Transverse colon (tissue), 4 donors: Measurements from ENCODE around the gene TPRA1.

GRCh38 chr3:126357532-126357740 lies 228 bp upstream of the KLF15 start:
- PRO-cap, result bidirectional peak, plus-strand start at chr3:126357611, minus-strand start at chr3:126357451
- RAMPAGE, long total RNA, 4 experiments, result no peak in any of the 4 experiments

DNA sequence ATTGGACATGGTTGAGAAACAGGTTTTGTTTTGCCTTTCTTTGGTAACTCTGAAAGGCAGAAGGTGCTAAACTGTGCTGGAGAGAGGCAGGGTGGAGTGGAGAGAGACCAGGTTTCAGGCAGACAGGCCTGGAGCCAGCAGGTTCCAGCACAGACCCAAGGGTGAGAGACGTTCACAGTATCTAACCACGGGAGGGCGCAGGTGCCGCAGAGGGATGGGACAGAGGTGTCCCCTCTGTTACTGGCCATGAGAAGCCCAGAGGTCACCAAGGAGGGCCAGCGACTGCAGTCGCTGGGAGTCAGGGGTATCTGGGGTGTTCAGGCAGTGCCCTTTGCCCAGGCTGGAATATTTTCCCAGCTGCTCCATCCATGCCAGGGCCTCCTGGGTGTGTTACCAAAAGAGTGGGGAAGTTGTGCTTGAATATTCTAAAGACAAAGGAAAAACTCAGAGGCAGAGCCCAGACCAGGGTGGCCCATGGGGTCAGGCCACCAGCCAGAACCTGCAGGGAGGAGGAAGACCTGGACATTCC lies 15.7 kb upstream of the KLF15 start:
- PRO-cap, result no peak
- RAMPAGE, long total RNA, 4 experiments, result no peak in any of the 4 experiments

DNA sequence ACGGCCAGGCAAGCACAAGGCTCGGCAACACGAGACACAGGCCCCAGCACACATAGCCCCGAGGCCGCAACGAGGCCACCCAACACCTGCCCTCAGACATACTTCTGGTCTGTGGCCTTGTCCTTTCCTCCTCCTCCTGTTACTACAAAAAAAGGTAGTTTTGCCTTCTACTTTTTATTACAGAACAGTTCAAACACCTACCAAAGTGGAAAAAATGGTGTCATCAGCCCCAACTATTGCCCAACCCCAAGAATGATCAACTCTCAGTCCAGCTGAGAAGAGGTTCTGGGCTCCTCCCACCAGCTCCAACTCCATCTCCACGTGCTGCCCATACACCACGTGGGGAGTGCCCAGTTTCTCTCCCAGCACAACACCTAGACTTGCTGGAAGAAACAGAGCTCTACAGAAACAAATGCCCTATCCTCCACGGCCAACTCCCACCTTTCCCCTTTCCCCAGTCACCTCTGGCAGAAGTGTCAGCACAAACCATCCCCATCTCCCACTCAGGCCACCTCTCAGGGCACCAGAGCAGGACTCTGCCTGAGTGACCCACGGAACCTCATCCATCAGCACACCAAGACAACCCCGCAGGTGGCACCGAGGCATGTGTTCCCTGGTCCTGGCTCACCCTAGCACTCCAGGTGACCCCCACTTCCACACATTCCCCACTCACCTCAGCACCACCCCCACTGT lies 7.4 kb downstream of the ZXDC start:
- PRO-cap, result no peak
- RAMPAGE, long total RNA, 4 experiments, result no peak in any of the 4 experiments

GRCh38 chr3:126750546-126751043 lies 46.6 kb downstream of the CHCHD6 start:
- PRO-cap, result no peak
- RAMPAGE, long total RNA, 4 experiments, result no peak in any of the 4 experiments

GRCh38 chr3:126753099-126753769 lies 49.2 kb downstream of the CHCHD6 start:
- PRO-cap, result no peak
- RAMPAGE, long total RNA, 4 experiments, result no peak in any of the 4 experiments

- PRO-cap, result no peak
- RAMPAGE, long total RNA, 4 experiments, result no peak in any of the 4 experiments
These were observed 124.2 kb downstream of the CHCHD6 start for GRCh38 chr3:126828283-126828650.

- PRO-cap, result no peak
- RAMPAGE, long total RNA, 4 experiments, result no peak in any of the 4 experiments
These were observed 65.5 kb upstream of the PLXNA1 start for GRCh38 chr3:126917185-126917968.

DNA sequence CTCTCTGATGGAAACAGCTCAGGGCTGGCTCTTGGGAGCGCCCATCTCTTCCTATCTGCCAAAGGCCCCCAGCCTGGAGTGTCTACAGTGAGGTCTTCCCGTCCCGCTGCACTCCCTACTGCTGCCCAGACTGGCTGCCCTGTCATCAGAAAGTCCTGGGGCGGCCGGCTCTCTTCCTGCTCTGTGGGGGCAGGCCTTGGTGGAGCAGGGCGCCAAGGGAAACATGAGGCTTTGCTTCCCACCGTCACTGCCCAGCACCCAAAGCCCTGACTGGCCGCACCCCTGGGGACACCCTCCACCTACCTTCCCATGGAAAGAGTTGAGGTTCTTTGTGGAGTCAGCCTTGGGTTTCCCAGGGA lies 52.0 kb upstream of the PLXNA1 start:
- PRO-cap, result no peak
- RAMPAGE, long total RNA, 4 experiments, result no peak in any of the 4 experiments

DNA sequence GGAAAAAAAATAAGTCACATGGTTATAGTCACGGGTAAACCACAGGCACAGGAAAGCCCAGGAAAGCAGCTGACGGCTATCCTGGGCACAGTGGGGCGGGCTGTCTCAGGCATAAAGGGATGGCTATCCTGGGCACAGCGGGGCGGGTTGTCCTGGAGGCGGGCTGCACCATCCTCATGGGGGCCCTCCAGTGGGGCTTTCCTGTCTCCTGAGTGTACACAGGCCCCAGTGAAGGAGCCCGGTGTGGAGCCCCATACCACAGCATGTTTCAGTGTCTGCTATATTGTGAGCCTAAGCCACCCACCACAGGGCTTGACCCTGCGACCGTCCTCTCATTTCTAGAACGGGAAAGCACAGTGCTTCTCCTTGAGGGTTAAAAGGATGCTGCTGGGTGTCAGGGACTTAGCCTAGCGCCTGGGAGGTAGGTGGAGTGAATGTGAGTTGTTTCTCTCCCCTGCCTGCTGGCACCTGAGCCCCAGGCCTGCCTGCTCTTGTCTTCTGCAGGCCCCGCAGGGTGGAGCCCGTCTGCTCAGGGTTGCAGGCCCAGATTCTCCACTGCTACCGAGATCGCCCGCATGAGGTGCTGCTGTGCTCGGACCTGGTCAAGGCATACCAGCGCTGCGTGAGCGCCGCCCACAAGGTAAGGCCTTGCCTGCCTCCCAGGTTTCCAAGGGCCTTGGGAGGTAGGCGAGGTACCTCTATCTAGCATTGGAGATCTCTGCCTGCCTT lies 25.8 kb upstream of the PLXNA1 start:
- PRO-cap, result no peak
- RAMPAGE, long total RNA, 4 experiments, result no peak in any of the 4 experiments

- PRO-cap, result unidirectional peak, plus-strand start at chr3:127028435
- RAMPAGE, long total RNA, 4 experiments, result start-site peak on the plus strand in 1 of 4 experiments, at chr3:127027978-127028333 at its widest, 7 to 10 reads per replicate
These were observed 45.1 kb downstream of the PLXNA1 start for GRCh38 chr3:127027666-127028676.

GRCh38 chr3:127135207-127136201 lies 57.4 kb upstream of the PRR23E start:
- PRO-cap, result no peak
- RAMPAGE, long total RNA, 4 experiments, result no peak in any of the 4 experiments

DNA sequence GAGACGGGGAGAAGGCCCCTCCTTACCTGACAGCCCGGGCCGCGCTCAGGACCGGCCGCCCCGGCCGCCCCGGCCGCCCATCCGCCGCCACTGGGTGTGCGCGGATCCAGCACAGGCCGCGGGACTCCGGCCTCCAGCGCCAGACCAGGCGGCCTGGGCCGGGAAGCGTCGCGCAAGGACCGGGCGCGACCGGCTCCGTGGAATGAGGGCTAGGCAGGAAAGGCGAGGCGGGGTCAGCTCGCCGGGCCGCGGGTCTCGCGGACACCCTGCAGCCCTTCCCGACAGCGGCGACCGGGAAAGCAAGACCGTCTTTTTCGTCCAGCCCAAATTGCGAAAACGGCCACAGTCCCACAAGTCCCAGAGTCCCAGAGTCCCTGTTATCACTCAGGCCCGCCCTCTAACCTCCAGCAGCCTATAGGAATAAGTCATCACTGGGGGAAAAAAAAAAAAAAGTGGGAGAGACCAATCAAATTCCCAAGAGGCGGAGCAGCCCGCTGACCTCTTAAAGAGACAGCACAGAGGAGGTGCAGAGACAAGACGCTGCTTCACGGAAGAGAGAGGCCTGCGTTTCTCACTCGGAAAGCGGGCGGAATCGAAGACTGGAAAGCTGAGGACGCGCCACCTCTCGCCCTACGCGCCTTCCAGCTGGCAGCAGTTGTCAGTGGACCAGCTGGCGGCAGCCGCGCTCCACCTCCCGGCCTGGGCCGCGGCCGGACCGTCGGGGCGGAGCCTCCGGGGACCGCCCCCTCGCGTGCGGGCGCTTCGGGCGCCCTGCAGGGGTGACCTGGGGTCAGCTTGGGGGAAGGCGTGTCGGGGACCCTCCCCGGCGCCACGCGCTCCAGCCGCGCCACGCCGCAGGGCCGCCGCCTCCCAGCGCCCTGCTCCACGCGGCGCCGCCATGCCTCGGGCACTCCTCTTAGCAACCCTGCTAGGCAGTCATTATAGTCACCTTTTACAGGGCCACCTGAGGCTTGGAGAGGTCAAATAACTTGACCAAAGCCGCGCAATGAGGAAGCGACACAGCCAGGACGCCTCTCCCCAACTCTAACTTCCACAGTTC lies at the start of gene TPRA1:
Gene TPRA1 (minus strand): TSS at position 350 of the 1,060 bp plus-strand sequence.
- PRO-cap, result bidirectional peak, plus-strand start at position 535 of the sequence, minus-strand start at position 120 of the sequence; bidirectional peak, plus-strand start at position 752 of the sequence, minus-strand start at position 660 of the sequence
- RAMPAGE, long total RNA, 4 experiments, result start-site peak on the minus strand in 4 of 4 experiments, centred at positions 118 to 699 of the sequence, 10 to 30 reads per replicate

- PRO-cap, result no peak
- RAMPAGE, long total RNA, 4 experiments, result no peak in any of the 4 experiments
These were observed 479 bp downstream of the MCM2 start for GRCh38 chr3:127598553-127599227.

- PRO-cap, result no peak
- RAMPAGE, long total RNA, 4 experiments, result no peak in any of the 4 experiments
These were observed 3.3 kb downstream of the ABTB1 start for GRCh38 chr3:127675861-127676581.

GRCh38 chr3:127707687-127708536 lies 35.2 kb downstream of the ABTB1 start:
- PRO-cap, result no peak
- RAMPAGE, long total RNA, 4 experiments, result no peak in any of the 4 experiments

GRCh38 chr3:127736999-127737748 lies 64.4 kb downstream of the ABTB1 start:
- PRO-cap, result no peak
- RAMPAGE, long total RNA, 4 experiments, result no peak in any of the 4 experiments

GRCh38 chr3:127738160-127738694 lies 65.5 kb downstream of the ABTB1 start:
- PRO-cap, result unidirectional peak, plus-strand start at chr3:127738444
- RAMPAGE, long total RNA, 4 experiments, result no peak in any of the 4 experiments

DNA sequence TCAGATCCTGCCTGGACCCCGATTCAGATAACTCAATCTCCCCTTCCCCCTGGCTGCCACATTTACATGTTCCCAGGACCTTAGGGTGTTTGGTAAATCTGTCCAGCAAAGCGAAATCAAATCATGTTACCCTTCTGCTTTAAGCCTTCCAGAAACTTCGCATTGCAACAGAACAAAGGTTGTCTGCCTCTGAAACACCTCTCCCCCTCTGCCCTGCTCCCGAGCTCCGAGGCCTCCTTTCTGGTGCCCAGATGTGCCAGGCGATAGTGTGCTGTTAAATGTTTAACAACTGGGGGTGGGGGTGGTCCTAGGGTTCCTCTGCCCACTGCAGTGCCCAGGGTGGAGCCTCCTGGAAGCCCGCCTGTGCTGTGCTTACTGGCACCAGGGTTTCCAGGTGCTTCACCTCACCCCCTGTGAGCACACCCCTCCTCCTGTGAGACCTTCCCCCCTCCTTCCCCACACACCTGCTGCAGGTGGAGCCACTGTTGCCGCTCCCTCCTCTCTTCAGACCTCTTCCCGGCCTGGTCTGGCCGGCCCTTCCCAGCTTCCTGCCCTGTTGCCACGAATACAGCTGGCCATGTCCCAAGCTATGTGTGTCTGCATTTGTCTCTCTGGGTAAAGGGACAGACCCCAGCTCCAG lies 37.4 kb downstream of the MGLL start:
- PRO-cap, result bidirectional peak, plus-strand start at position 507 of the sequence, minus-strand start at position 513 of the sequence
- RAMPAGE, long total RNA, 4 experiments, result no peak in any of the 4 experiments

GRCh38 chr3:127786214-127786752 lies 36.0 kb downstream of the MGLL start:
- PRO-cap, result bidirectional peak, plus-strand start at chr3:127786604, minus-strand start at chr3:127786490
- RAMPAGE, long total RNA, 4 experiments, result no peak in any of the 4 experiments

DNA sequence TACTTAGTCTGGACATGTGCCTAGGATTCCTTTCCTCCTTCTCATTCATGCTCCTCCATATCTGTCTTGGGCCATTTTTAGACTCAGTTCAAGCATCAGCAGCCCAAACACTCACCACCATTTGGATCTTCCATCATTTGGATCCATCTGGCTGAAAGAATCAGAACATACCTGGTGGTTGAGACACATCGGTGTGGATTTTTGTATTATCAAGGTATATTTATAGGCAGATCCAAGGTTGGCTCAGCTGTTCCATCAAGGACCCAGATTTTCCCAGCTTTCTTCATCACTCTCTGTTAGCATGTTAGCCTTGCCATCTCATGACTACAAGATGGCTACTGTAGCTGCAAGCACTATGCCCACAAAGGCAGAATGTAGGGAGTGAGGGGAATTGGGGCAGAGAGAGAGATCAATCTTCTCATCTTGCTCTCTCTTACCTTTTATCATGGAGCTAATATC lies 13.5 kb downstream of the MGLL start:
- PRO-cap, result no peak
- RAMPAGE, long total RNA, 4 experiments, result start-site peak on the minus strand in 1 of 4 experiments, centred at position 334 of the sequence, 6 reads per replicate